ENCODE data around the genes PAK4, TIMM50, DLL3, EID2B and DYRK1B.

- RRBS, 2 experiments = under 1 to 3% methylated on average over 15 of the region's 76 CpGs
CAGE:
- cytosol, long polyA minus RNA = start-site peak on the plus strand at chr19:39125774-39125790, 143 reads
- cytosol, long polyA plus RNA = start-site peak on the plus strand at chr19:39125772-39125799, 310 and 325 reads in 2 replicates
- long polyA plus RNA = start-site peak on the plus strand at chr19:39125774-39125800, 457 and 720 reads in 2 replicates
- nucleus, long polyA minus RNA = no peak
- nucleus, long polyA plus RNA = start-site peak on the plus strand at chr19:39125770-39125799, 157 and 152 reads in 2 replicates
These were observed at the start of gene PAK4 for GRCh38 chr19:39125337-39126518. Gene PAK4, plus strand, starts transcription at chr19:39125786.

- RRBS, 2 experiments = no CpG with 5 or more reads among the region's 11 CpGs
CAGE:
- cytosol, long polyA minus RNA = no peak
- cytosol, long polyA plus RNA = no peak
- long polyA plus RNA = no peak
- nucleus, long polyA minus RNA = no peak
- nucleus, long polyA plus RNA = no peak
These were observed 30.1 kb upstream of the NCCRP1 start for GRCh38 chr19:39166575-39167079.

- RRBS, 2 experiments = no CpG with 5 or more reads among the region's 5 CpGs
CAGE:
- cytosol, long polyA minus RNA = no peak
- cytosol, long polyA plus RNA = no peak
- long polyA plus RNA = no peak
- nucleus, long polyA minus RNA = no peak
- nucleus, long polyA plus RNA = no peak
These were observed 20.2 kb downstream of the SAMD4B start for GRCh38 chr19:39362293-39362987.

GRCh38 chr19:39363621-39364768 is 21.8 kb downstream of the SAMD4B start:
- RRBS, 2 experiments = no CpG with 5 or more reads among the region's 7 CpGs
CAGE:
- cytosol, long polyA minus RNA = no peak
- cytosol, long polyA plus RNA = no peak
- long polyA plus RNA = no peak
- nucleus, long polyA minus RNA = no peak
- nucleus, long polyA plus RNA = no peak

DNA sequence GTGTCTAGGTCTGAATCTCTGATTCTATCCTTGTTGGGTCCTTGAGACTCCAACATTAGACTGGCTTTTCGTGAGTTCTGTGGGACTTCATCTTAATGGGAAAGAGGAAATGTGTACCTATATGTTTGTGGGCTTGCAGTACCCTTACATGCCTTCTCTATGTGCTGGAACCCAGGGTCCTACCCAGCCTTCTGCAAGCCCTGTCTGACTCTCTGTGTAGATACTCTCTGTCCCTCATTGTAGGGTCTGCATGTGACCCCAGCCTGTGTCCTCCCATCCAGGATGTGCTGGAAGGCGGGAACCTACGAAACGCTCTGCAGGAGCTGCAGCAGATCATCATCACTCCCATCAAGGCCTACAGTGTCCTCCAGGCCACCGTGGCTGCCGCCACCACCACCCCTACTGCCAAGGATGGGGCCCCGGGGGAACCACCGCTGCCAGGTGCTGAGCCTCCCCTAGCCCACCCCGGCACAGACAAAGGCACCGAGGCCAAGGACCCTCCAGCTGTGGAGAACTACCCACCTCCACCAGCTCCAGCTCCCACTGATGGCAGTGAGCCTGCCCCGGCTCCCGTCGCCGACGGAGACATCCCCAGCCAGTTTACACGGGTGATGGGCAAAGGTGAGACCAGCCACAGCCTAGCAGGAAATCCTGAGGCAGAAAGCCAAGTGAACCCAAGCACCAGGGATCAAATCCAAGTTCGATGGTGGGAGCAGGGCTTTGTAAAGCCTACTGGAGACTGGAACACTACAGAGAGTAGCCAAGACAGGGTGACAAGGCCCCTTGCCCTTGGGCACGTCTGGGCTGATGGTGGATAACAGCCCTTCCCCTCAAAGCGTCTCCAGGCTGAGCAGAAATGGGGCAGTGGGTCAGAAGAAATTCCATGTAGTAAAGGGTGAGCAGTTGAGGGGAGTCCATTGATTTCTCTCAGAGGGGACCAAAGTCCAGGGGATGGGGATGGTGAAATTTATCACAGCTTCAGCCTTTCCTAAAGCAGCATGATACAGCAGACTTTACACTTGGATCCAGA is 13.4 kb downstream of the PAF1 start:
- RRBS, 2 experiments = 93 to 95% methylated on average over 5 of the region's 19 CpGs
CAGE:
- cytosol, long polyA minus RNA = no peak
- cytosol, long polyA plus RNA = no peak
- long polyA plus RNA = no peak
- nucleus, long polyA minus RNA = no peak
- nucleus, long polyA plus RNA = no peak

GRCh38 chr19:39383085-39383838 is 7.6 kb downstream of the PAF1 start:
- RRBS, 2 experiments = no CpG with 5 or more reads among the region's 15 CpGs
CAGE:
- cytosol, long polyA minus RNA = no peak
- cytosol, long polyA plus RNA = no peak
- long polyA plus RNA = no peak
- nucleus, long polyA minus RNA = no peak
- nucleus, long polyA plus RNA = no peak

DNA sequence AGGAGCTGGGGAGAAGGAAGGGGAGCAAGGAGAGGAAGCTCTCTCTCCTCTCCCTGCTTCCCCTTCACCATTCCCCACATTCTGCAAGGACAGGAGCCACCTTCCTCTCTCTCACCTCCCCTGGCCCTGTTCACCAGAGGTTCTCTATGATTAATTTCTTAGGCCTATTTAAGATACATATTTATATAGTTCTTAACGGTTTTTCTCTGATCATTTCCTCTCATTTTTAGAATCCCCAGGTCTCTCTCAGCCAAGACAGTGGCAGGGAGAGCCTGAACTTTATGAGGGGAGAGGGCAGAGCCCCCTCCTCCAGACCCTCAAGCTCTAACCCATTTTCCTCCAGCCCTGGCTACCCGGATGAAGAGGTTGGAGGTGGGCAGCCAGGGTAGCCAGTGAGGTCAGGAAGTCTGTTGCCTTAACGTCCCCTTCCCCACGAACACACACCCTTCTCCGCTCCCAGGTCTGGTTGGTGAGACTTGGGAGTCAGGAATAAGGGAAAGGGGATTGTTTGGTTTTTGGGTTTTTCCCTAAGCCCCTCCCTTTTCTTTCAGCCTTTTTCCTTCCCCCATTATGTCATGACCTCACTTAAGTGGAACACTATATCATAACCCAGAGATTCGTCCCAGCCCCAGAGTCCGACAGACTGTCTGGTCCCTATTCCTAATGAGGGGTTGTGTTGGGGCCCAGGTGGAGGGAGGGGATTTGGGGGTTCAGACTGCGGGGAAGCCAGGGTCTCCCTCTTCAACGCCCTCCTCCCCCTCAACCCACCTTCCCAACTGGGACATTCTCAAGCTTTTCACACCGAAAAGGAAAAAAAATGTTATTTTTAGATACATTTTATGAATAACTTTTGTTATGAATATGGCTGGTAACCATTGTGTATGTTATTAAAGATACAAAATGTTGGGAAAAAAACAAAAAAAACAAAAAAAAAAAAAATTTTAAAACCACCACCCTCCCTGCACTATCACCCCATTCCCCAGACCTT is 6.6 kb downstream of the PAF1 start:
- RRBS, 2 experiments = no CpG with 5 or more reads among the region's 10 CpGs
CAGE:
- cytosol, long polyA minus RNA = no peak
- cytosol, long polyA plus RNA = no peak
- long polyA plus RNA = no peak
- nucleus, long polyA minus RNA = no peak
- nucleus, long polyA plus RNA = no peak

GRCh38 chr19:39390053-39390418 is 870 bp downstream of the PAF1 start:
- RRBS, 2 experiments = no CpG with 5 or more reads among the region's 7 CpGs
CAGE:
- cytosol, long polyA minus RNA = no peak
- cytosol, long polyA plus RNA = no peak
- long polyA plus RNA = no peak
- nucleus, long polyA minus RNA = no peak
- nucleus, long polyA plus RNA = no peak

GRCh38 chr19:39393609-39394127 is 2.5 kb downstream of the MED29 start:
- RRBS, 2 experiments = no CpG with 5 or more reads among the region's 2 CpGs
CAGE:
- cytosol, long polyA minus RNA = no peak
- cytosol, long polyA plus RNA = no peak
- long polyA plus RNA = no peak
- nucleus, long polyA minus RNA = no peak
- nucleus, long polyA plus RNA = no peak

GRCh38 chr19:39415402-39415878 is 3.0 kb downstream of the PLEKHG2 start:
- RRBS, 2 experiments = no CpG with 5 or more reads among the region's 18 CpGs
CAGE:
- cytosol, long polyA minus RNA = no peak
- cytosol, long polyA plus RNA = no peak
- long polyA plus RNA = no peak
- nucleus, long polyA minus RNA = no peak
- nucleus, long polyA plus RNA = no peak

GRCh38 chr19:39446681-39447019 is 1.3 kb downstream of the SUPT5H start:
- RRBS, 2 experiments = no CpG with 5 or more reads among the region's 10 CpGs
CAGE:
- cytosol, long polyA minus RNA = no peak
- cytosol, long polyA plus RNA = no peak
- long polyA plus RNA = no peak
- nucleus, long polyA minus RNA = no peak
- nucleus, long polyA plus RNA = no peak

GRCh38 chr19:39453065-39453590 is 7.7 kb downstream of the SUPT5H start:
- RRBS, 2 experiments = no CpG with 5 or more reads among the region's 13 CpGs
CAGE:
- cytosol, long polyA minus RNA = no peak
- cytosol, long polyA plus RNA = no peak
- long polyA plus RNA = no peak
- nucleus, long polyA minus RNA = no peak
- nucleus, long polyA plus RNA = no peak

DNA sequence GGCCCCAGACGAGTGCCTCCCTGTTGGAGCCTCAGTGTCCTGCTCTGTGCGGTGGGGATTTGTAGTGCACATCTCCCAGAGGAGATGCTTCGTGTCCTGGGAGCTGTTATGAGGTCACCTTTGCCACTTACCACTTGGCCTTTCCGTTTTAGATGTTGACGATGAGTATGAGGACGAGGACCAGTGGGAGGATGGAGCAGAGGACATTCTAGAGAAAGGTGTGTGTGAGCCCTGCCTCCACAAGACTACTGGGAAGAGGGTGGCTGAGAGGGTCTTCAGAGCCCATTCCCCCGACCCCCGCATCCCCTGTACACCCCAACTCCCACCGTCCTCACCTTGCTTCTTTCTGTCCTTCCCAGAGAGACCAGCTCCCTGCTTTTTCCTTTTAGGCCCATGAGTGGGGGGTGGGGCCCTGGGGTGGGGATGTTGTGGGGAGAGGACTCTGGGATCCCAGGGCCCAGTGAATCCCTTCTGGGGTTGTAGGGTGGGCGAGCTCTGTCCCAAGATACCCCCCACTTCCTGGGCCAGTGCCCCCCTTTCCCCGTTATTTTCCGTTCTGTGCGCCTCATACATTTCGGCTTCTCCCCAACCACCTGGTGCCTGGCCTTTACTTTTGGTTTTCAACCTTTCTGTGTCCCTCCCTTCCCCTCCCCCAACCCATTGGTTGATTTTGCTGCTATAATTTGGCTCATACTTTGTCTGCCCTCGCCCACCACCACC is 12.3 kb downstream of the SUPT5H start:
- RRBS, 2 experiments = no CpG with 5 or more reads among the region's 15 CpGs
CAGE:
- cytosol, long polyA minus RNA = no peak
- cytosol, long polyA plus RNA = no peak
- long polyA plus RNA = no peak
- nucleus, long polyA minus RNA = no peak
- nucleus, long polyA plus RNA = no peak

DNA sequence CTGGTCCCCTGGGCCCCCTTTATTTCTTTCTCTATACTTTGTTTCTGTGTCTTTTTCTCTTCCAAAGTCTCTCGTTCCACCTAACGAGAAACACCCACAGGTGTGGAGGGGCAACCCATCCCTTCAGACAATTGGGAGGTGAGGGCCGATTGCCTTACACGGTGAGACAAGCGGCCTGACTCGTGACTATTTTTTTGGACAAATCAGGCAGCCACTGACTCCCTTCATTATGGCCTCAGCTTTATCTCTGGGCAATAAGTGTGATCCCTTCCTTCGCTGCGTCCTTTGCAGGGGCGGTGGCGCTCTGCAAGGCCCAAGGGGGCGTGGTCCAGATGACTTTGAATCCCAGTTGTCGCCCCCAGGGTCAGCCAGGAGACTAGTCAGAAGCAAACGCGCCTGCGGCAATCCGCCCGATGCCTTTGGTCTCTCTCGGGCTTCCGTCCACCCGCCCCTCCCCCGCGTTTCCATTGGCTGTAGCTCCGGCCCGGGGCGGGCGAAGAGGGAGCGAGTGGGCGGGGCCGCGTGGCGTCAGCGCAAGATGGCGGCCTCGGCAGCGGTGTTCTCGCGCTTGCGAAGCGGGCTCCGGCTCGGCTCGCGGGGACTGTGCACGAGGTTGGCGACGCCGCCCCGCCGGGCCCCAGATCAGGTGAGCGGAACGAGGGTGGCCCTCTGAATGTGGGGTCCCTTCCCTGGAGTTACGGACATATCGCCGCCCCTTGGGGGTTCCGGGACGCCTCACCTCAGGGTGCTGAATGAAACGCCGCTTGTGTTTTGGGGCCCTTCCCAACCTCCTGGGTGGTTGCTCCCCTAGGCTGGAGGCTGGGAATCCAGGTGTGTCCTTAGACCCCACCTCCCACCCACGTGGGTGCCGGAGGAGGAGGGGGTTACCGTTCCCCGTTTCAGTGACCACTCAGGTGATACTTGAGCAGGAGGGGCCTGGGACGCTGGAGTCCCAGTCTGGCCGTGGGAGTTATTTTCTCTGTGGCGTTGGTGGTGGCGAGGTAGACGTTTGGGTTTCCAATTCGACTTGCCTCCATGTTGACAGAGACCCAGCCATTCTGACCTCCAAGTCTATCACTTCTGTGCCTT is at the start of gene TIMM50:
TIMM50 (plus strand) TSS at position 523 of the 1,089 bp plus-strand sequence.
- RRBS, 2 experiments = 1 to 2% methylated on average over 27 of the region's 68 CpGs
CAGE:
- cytosol, long polyA minus RNA = no peak
- cytosol, long polyA plus RNA = start-site peak on the plus strand centred at position 536 of the sequence, 12 bp wide, 27 and 118 reads in 2 replicates
- long polyA plus RNA = no peak
- nucleus, long polyA minus RNA = no peak
- nucleus, long polyA plus RNA = start-site peak on the plus strand centred at position 535 of the sequence, 11 bp wide, 144 and 178 reads in 2 replicates

GRCh38 chr19:39498589-39499734 is at the start of gene DLL3:
Gene DLL3, plus strand, starts transcription at chr19:39498947.
- RRBS, 2 experiments = 3% methylated on average over 26 to 33 of the region's 70 CpGs
CAGE:
- cytosol, long polyA minus RNA = no peak
- cytosol, long polyA plus RNA = no peak
- long polyA plus RNA = no peak
- nucleus, long polyA minus RNA = no peak
- nucleus, long polyA plus RNA = no peak

GRCh38 chr19:39502630-39503185 is 4.0 kb downstream of the DLL3 start:
- RRBS, 2 experiments = under 1 to 2% methylated on average over 10 to 28 of the region's 62 CpGs
CAGE:
- cytosol, long polyA minus RNA = no peak
- cytosol, long polyA plus RNA = no peak
- long polyA plus RNA = no peak
- nucleus, long polyA minus RNA = no peak
- nucleus, long polyA plus RNA = no peak

GRCh38 chr19:39532092-39533350 is at the start of gene EID2B:
Gene EID2B, minus strand, starts transcription at chr19:39532852.
- RRBS, 2 experiments = under 1 to 2% methylated on average over 16 to 17 of the region's 77 CpGs
CAGE:
- cytosol, long polyA minus RNA = start-site peak on the minus strand at chr19:39532826-39532840, 15 reads
- cytosol, long polyA plus RNA = no peak
- long polyA plus RNA = no peak
- nucleus, long polyA minus RNA = no peak
- nucleus, long polyA plus RNA = start-site peak on the minus strand at chr19:39532808-39532854, 40 and 65 reads in 2 replicates

GRCh38 chr19:39705855-39706332 is 1.6 kb downstream of the LGALS14 start:
- RRBS, 2 experiments = no CpG with 5 or more reads among the region's 6 CpGs
CAGE:
- cytosol, long polyA minus RNA = no peak
- cytosol, long polyA plus RNA = no peak
- long polyA plus RNA = no peak
- nucleus, long polyA minus RNA = no peak
- nucleus, long polyA plus RNA = no peak

DNA sequence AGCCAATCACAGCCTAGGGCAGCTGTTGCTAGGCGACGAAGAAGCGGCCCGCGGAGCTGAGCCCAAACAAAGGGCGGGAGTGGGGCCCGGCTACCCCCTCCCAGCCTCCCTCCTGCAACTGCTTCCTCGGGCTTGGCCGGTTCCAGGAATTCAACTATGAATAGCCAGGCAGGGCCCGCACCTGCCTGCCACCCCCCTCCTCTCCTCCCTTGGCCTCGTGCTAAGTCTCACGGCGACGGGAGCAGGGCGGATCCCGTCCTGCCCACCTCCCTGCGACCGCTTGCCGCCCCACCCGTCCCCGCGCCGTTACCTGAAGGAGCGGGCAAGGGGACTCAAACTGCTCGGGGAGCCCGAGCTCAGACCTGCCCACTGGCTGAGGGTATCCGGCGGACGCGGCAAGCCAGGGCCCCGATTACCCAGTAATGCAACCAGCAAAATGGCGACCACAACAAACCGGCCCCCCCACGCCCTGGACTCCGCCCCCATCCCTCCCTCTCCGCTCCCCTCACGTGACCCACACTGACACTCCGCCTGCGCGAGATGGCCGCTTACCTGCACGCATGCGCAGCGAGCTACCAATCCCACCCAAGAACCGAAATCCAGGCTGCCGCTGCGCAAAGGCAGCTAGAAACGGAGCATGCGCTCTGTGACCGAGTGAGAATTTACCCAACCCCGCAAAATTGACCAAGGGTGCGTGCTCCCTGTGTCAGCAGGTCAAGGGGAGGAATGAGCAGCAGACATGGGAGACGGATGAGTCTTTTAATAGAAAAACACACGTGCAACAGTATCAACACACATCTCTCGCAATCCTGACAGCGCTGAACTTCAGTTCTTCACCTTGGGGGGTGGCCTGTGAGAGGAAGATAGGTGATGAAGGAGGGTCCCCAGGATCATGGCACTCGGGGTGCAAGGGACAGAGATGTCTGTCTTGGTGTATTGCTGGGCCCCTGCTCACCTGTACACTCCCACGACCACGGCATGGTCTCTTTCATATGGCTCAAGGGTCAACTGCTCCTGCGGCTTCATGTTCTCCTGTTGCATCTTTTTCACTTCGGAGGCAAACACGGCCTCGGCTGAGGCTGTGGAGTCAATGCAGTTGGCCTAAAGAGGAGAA is at the start of gene DYRK1B:
DYRK1B (minus strand) TSS at position 450 of the 1,114 bp plus-strand sequence.
- RRBS, 2 experiments = 96 to 97% methylated on average over 9 to 10 of the region's 63 CpGs
CAGE:
- cytosol, long polyA minus RNA = no peak
- cytosol, long polyA plus RNA = no peak
- long polyA plus RNA = no peak
- nucleus, long polyA minus RNA = no peak
- nucleus, long polyA plus RNA = no peak

GRCh38 chr19:39934760-39935438 is 36.1 kb upstream of the PSMC4 start:
- RRBS, 2 experiments = no CpG with 5 or more reads among the region's 4 CpGs
CAGE:
- cytosol, long polyA minus RNA = no peak
- cytosol, long polyA plus RNA = no peak
- long polyA plus RNA = no peak
- nucleus, long polyA minus RNA = no peak
- nucleus, long polyA plus RNA = no peak

All from HepG2 (cell line).